Thoracic aorta (tissue), 1 donor: ENCODE data around the genes C3orf52 and USF3.

DNA sequence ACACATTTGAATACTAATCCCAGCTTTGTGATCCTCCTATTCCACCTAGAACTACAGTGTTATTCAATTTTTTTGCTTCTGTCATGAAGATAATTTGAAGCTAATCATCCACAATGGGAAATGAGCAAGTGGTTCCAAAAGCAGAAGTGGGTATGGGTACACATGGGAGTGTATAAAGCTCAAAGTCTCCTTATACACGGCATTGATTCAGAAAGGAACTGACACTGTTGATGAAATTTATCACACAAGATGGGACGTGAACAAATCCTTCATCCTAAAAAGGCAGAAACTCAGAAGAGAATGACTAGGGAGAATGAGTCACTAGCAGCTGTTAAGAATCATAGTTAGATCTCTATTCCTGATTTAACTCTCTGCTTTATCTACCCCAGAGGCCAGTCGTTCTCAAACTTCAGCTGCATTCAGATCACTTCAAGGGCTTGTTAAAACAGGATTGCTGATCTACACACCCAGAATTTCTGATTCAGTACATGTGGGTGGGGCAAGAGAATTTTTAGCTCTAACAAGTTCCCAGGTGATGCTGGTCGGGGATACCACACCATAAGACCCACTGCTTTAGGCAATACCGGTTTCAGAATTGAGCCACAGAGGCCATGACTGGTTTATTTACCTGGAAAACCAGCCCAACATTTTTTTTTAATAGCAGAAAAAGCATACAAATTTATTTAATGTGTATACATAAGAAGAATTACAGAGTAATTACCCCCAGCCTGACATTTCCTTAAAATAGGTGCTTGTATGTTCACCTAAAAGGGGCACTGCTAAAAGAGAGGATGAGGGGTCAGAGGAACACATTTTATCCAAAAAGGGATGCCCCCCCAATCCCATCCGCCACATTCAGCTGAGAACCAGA lies 87.0 kb downstream of the PLCXD2 start:
- RAMPAGE, long total RNA = no peak

- RAMPAGE, long total RNA = no peak
Observed at GRCh38 chr3:111769144-111769564, 89.9 kb upstream of the PHLDB2 start.

GRCh38 chr3:112086132-112087170 lies at the start of gene C3orf52:
Gene C3orf52, plus strand, starts transcription at chr3:112086389.
- RAMPAGE, long total RNA = start-site peak on the plus strand at chr3:112086349-112086455, 97 reads

- RAMPAGE, long total RNA = no peak
Observed at GRCh38 chr3:112128720-112129647, 4.1 kb downstream of the GCSAM start.

DNA sequence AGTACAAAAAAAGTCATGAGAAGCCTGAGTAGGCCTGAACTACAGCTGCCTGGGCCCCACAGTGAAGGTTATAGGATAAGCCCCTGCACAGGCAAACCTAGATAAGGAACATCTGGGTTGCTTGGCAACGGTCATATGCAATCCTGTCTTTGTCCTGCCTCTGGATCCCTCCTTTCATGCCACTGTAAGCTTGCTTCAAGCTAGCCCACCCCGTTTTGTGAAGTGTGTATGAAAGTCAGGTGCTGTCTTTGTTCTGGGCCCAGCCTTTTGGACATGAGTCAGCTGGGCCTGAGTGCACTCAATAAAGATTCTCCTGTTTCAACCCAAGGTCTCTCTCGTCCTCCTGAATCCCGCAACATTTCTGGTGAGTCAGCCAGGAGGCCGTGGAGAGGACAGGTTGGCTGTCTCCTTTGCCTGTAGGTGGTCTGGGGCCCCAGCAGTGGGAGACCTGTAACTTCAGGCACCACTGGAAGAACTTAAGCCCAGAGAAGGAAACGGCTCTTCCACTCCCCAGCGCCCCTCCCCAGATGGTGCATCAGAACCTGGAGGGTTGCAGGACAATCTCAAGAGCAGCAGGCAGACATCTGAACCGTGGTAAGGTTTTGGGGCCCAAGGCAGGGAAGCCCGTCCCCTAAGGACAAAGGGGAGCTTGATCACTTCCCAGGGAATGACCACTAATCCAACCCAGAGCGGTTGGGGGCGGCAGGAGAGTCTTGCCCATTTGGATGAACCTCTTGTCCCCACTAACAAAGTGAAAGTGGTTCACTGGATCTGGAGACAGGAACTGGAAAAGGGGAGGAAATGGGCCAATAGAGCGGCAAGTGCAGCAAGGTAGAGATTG lies 8.3 kb upstream of the SLC9C1 start:
- RAMPAGE, long total RNA = no peak

DNA sequence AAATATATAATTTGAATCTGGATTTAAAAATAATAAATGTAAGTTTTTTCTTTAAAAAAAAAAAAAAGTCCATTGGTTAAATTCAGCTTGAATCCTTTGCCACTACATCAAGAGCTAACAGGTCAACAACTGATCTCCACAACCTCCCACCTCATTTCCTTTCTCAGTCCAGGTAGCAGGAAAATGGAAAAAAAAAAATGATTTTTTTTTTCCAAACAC lies 322 bp upstream of the CD200 start:
- RAMPAGE, long total RNA = no peak

DNA sequence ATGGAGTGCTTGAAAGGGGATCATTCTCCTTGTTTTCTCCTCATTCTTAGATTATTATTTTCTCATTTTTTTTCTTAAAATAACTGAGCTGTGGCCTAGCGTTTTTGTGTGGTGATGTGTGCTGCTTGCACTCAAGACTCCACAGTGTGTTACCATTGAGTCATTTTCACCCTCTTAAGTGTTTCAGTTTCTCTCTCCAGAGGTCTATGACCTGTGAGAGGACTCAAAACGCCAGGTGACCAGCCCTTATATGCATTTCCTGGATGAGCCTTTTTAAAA lies 15.2 kb upstream of the BTLA start:
- RAMPAGE, long total RNA = no peak

DNA sequence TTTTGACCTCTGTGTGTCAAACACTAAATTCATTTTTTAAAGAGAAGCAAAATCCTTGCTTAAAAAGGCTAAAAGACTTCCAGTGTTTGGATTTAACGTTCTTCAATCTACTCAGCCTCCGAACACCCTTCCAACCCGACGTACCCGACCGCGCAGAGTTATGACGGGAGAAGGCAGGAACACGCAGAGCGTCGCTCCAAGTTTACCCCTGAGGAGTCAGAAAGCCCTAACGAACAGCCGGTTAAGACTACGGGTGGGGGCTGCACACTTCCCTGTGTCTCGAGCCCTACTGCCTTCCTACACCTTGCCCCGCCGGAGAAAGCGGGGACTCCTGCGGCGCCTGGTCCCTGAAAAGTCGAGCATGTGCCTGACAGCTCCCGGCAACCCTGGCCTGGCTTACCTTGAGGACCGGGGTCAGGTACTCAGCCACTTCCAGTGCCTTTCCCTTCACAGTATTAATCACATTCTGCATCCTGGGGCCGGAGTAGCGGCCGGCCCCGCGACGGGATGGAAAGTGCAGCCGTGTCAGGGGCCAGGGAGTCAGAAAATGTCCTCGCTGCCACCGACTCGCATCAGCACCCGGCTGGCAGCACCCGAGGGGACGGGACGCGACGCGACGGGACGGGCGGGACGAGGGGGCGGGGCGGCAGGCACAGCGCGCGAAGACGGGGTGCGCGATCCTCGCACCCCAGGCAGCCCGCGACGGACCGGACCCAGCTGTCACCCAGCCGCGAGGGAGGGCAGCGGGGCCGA lies 529 bp downstream of the ATG3 start:
- RAMPAGE, long total RNA = no peak

DNA sequence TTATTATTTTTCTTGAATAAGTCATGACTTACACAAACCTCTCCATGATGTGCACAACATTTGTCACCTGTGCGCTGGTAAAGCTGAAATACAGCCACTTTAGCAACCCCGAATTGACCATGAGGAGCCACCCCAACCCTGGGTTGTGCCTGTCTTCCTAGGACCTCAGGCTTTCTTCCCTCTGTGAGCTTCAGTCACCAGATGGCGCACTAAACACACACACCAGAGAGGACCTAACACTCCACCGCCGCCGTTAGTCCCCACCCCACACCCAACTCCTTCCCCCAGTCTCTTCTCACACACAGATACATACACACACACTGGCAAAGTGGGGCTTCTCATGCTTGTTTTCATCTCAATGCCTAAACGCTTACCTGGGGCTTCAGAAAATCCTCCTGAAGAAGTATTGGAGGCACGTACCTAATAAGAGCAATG lies 2.0 kb upstream of the CCDC80 start:
- RAMPAGE, long total RNA = no peak

GRCh38 chr3:112676659-112677361 lies 35.9 kb upstream of the CCDC80 start:
- RAMPAGE, long total RNA = no peak

DNA sequence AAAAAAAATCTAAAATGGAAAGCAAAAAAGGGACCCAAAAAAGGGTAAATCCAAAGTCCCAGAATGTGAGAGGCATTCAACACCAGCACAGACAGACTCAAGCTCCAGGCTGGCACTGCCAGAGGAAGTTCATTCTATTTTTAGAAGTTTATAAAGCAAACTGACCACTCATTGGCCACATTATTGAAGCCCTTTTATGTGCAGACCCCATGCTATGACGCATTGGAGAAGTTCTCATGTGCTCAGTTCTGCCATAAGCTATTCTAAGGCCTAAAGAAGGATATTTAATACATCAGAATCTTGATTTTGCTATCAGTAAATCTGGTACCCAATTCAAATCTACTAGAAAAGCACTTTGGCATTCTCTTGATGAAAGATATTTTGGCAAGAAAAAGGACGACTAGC lies 17.6 kb upstream of the BOC start:
- RAMPAGE, long total RNA = no peak

DNA sequence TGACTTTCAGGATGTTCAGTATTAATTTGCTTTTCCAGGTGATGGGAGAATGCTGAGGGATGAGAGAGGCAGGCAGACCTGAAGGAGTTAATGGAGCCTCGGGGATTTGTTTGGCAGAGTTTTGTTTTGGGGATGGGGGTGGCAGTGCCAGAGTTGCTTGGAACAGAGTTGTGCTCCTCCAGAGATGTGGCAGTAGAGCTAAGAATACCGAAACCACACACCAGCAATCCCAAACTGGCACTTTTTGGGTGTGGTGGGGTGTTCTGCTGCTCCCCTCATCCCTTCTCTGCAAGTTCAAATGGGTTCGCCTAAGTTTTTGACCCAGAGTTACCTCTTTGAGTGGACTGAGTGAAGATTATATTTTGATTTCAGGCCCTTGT lies 1.5 kb downstream of the BOC start:
- RAMPAGE, long total RNA = no peak

DNA sequence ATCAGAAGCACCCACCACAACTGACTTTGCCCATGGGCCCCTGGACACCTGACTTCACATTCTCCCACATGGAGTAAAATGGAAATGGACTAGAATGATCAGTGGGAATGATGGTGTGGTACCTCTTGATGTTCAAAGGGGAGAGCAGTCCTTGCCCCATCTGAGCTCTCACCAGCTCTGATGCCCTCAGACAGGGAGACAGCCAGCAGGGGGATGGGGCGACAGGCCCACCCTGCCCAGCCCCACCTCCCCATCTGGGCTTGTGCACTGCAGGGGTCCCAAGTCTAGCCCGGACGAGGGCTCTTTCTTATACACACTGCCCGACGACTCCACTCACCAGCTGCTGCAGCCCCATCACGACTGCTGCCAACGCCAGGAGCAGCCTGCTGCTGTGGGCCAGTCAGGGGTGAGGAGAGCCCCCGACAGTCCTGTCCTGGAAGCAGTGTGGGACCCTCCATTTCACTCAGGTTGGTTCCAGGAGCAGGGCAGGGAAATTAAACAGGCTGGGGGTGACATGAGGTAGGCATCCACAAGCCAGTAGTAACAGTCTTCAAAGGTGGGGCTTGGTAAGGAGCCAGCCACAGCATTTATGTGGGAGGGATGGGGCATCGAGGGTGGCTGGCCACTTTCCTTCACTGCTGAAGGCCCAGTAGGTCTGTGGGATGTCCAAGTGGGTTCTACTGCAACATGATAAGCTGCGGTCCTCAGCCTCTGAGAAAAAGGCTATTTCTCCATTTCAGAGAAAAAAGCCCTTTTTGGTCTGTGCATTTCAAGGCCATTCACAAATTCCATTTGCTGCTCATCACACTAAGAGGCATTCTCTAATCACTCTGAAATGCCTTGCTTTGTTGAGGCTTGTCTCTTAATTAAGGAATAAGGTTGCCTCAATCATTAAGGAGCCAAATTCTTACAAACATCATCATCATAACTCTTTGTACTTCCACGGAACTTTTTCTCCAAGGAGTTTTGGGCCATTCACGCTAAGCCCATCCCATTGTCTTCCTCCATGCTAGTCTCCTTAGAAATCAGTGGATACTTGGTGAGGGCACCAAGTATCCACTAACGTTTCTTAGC lies 74.1 kb downstream of the BOC start:
- RAMPAGE, long total RNA = no peak

DNA sequence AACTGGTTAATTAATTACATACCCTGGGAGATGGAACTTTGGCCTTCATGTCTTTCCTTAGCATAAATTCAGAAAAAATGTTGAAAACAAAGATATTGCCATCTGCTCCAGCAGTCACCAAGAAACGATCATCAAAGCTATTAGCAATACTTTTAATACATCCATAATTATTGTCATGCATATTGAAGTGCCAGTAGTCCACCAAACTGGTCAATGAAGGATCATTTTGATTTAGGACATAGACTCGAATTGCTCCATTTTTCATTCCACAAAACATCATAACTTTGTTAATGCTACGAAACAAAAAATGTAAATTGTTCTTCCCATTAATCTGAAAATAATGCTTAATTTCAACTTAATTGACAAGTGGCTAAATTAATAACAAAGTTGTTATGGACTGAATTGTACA lies 75.3 kb downstream of the CFAP44 start:
- RAMPAGE, long total RNA = no peak

- RAMPAGE, long total RNA = no peak
Observed at GRCh38 chr3:113663203-113663677, 33.2 kb downstream of the USF3 start.

GRCh38 chr3:113673661-113673892 lies 22.9 kb downstream of the USF3 start:
- RAMPAGE, long total RNA = no peak

DNA sequence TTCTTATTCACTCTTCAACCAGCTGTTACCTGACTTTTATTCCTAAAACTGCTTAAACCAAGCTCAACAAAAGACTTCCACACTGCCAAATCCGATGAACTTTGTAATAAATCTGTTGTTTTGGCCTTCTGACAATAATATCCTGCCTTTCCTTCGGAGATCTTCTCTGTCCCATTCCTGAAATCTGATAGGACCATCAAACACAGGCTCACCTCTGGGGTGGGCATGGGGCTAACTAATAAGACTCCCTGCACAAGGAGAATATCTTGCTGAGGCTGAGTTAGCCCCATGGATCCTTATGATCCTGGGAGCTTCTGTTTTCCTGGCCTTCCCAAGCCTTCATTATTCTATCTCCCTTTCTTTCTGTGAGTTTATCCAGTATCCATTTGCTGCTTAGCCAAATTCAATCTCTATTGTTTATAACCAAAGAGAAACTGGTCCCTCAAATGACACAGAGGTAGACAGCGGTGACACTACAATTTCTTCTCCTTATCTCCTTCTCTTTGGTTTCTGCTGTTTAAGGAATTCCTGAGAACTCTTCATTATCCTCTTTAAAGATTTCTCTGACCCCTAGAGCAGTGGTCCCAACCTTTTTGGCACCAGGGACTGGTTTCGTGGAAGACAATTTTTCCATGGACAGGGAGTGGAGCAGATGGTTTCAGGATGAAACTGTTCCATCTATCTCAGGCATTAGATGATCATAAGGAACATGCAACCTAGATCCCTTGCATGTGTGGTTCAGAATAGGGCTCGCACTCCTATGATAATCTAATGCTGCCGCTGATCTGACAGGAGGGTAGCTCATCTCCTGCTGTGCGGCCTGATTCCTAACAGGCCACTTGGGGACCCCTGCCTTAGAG lies 4.9 kb downstream of the USF3 start:
- RAMPAGE, long total RNA = no peak

DNA sequence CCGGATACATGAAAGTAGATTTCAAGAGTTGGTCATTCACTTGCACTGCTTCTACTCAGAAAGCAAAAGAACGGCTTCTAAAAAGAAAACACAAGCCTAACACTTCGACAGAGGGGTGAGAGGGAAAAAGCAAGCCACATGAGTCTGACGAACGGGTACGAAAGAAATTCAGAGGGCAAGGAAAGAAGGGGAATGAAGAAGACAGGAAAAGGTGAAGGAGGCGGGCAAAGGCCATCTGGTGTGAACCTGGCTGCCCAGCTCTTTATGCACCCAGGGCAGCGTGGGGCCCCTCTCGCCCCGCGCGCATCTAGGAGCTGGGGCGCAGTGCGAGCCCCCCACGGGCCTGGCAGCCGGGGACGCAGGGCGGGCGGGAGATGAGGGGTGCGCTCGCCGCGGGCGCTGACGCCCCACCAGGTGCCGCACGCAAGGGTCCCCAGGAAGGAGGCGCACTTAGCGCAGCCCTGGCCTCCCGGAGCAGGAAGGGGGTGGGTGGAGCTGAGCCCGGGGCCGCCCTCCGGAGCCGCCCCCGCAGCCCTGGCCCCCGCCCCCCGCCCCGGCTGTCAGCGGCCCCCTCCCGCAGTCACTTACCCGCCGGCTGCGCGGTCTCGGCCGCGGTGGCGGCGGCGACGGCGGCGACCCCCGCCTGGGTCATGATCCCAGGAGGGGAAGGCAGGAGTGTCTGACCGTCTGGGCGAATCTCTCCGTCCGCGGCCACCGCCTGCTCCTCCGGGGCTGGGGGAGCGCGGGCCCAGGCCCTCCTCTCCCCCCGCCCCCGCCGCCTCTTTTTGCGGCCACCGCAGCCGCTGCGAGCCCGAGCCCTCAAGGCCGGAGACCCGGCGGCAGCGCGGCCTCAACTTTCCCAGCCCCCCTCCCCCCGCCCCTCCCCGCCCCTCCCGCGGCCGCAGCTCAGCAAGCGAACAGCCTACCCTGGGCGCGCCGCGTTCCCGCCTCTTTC lies at the start of gene USF3:
Gene USF3, minus strand, starts transcription at position 861 of the 955 bp plus-strand sequence.
- RAMPAGE, long total RNA = no peak

- RAMPAGE, long total RNA = no peak
Observed at GRCh38 chr3:113947311-113947595, 560 bp upstream of the ZDHHC23 start.

- RAMPAGE, long total RNA = no peak
Observed at GRCh38 chr3:113985061-113986107, 37.6 kb downstream of the ZDHHC23 start.